ENCODE data around the gene UBE2E3.

GRCh38 chr2:178484459-178485166, 4.4 kb downstream of the PLEKHA3 start:
- PRO-cap, 2 experiments: no peak in any of the 2 experiments

DNA sequence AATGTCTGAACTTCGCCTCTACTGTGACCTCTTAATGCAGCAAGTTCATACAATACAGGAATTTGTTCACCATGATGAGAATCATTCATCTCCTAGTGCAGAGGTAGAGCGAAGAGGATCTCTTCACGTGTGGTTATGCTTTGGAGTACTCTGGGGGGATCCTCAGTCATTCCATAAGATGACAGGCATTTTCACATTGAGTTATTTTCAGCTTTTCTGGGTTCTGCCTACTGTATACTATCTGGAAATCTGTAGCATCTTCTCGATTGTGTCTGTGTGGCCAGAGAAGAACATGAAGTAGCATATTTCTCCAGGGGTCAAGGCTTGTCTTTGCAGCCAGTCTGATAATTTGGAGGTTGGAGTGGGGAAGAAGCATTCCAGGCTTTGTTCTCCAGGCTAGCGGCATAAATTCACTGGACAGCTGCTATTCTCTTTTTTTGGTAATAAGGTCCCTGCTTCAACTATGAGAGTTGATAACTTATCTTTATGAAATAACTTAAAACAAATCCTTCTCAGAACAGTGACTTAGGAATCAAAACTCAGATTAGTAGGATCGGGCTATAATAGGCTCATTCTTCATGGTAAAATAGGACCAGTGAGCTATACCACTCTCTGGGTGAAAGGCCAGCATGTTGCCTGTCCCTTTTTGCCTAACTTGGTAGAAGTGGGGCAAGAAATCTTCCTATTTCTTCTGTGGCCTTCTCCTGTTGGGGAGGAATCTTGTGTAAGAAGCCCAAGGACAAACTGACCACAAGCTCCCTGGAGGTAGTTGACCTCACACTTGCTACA, 13.8 kb downstream of the PLEKHA3 start:
- PRO-cap, 2 experiments: no peak in any of the 2 experiments

- PRO-cap, 2 experiments: no peak in any of the 2 experiments
Observed at GRCh38 chr2:178514559-178515061, 34.4 kb downstream of the PLEKHA3 start.

GRCh38 chr2:178528299-178528498, 47.9 kb downstream of the PLEKHA3 start:
- PRO-cap, 2 experiments: no peak in any of the 2 experiments

DNA sequence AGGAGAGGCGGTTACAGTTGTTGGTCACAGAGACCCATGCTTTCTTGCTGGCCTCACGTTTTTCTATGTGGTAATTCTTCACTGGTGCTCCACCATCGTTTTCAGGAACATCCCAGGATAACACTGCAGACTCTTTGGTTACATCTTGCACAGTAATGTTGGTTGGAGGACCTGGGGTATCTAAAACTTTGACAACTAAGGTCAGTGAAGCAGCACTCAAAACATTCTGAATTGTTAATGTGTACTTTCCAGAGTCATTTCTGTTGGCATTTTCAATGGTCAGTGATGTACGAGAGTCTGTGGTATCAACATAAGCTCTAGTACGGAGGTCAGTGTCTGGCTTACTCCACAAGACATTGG, 79.1 kb downstream of the PLEKHA3 start:
- PRO-cap, 2 experiments: no peak in any of the 2 experiments

- PRO-cap, 2 experiments: no peak in any of the 2 experiments
Observed at GRCh38 chr2:178569590-178570375, 89.5 kb downstream of the PLEKHA3 start.

DNA sequence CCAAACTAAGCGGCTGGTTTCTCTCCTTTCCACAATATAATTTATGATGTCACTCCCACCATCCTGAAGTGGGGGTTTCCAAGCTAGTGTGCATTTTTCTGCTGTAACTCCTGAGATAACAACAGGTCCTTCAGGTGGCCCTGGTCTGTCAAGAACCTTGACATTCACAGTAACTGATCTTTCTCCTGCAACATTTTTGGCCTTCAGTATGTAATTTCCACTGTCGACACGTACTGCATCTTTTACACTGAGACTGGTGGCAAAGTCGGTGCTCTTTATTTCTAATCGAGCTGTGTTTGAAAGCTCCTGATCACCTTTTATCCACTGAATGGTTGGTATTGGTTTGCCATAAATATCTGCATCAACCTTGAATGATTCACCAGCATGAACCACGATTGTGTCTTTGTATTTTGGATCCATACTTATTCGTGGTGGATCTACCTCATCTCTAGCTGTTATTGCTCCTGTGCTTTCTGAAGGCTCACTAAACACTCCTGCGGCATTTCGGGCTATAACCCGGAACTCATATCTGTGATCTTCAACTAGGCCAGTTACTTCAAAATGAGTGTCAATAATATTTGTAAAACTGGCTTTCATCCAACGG, 90.2 kb downstream of the PLEKHA3 start:
- PRO-cap, 2 experiments: no peak in any of the 2 experiments

GRCh38 chr2:178620972-178621607, 140.8 kb downstream of the PLEKHA3 start:
- PRO-cap, 2 experiments: no peak in any of the 2 experiments

- PRO-cap, 2 experiments: no peak in any of the 2 experiments
Observed at GRCh38 chr2:178688000-178688439, 119.2 kb downstream of the TTN start.

DNA sequence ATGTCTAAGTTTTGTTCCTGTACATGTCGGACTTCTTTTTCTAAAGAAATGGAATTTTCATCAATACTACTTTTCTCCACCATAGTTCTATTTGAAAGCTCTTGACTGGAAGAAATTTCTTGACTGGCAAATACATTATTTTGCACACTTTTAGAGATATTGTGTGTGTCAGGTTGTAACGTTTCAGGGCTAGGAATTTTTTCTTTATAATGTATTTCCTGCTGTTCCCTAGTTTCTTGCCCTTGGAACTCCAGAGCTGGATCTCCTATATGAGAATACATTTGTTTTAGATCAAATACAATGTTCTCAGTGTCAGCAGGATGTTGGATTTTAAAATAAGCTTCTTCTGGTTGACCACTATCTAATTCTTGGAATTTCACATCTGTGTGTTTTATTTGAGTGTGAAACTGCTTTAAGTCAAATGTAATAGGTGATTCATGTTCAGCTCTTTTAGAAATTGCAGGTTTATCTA, 58.9 kb downstream of the TTN start:
- PRO-cap, 2 experiments: no peak in any of the 2 experiments

GRCh38 chr2:178792627-178793392, 14.4 kb downstream of the TTN start:
- PRO-cap, 2 experiments: no peak in any of the 2 experiments

- PRO-cap, 2 experiments: no peak in any of the 2 experiments
Observed at GRCh38 chr2:178799004-178799444, 8.2 kb downstream of the TTN start.

DNA sequence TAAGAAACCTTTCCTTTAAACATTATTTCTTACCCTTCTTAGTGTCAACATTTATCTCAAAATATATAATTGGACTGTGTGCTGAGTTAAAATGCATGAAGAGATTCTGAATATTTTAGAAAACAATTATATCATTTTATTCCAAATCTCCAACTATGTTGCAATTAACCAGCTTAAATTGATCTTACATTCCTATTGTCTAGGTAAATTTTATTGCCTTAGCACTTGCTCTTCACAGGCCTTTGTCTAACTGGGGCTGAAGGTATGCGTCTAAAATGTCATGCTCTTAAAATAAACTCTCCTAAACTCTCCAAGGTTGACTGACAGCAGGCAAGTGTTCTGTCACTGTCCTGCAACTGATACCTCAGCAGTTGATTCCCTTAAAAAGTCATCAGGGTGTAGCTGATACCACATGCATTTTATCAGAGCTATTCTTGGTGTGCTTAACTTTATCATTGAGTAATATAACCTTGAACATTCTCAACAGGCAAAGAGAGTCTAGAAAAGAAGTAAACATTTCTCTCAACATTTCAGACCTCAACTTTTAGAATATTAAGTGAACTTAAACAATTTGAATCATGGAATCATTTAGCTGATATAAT, 713 bp downstream of the TTN start:
- PRO-cap, 2 experiments: no peak in any of the 2 experiments

- PRO-cap, 2 experiments: no peak in any of the 2 experiments
Observed at GRCh38 chr2:178808090-178808515, 880 bp upstream of the TTN start.

GRCh38 chr2:179121757-179122247, 71.9 kb upstream of the CCDC141 start:
- PRO-cap, 2 experiments: no peak in any of the 2 experiments

GRCh38 chr2:179123658-179123975, 73.7 kb upstream of the CCDC141 start:
- PRO-cap, 2 experiments: no peak in any of the 2 experiments

GRCh38 chr2:179183013-179183270, 81.7 kb downstream of the SESTD1 start:
- PRO-cap, 2 experiments: no peak in any of the 2 experiments

- PRO-cap, 2 experiments: no peak in any of the 2 experiments
Observed at GRCh38 chr2:180125704-180126012, 118.6 kb upstream of the CWC22 start.

DNA sequence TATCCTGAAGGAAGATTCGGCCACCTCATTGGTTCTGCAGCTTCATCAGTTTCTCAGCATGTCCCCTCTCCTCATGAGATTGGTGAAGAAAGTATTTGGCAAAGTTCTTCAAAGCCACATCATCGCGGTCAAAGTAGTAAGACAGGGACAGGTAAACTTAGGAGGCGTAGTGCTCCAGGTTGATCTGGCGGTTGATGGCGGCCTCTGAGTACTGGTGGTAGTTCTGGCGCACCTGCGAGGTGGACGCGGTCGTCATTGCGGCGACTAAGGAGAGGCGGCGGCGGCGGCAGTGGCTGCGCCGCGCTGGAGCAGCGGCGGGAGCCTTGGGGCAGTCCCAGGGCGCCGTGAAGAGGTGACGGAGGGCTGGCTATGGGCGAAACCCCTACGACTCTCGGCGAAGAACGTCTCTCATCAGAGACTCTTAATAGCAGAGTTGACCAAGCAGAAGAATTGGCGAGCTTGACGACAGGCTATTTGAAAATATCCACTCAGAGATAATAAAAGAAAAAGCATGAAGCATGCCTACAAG, 107.2 kb upstream of the UBE2E3 start:
- PRO-cap, 2 experiments: no peak in any of the 2 experiments

DNA sequence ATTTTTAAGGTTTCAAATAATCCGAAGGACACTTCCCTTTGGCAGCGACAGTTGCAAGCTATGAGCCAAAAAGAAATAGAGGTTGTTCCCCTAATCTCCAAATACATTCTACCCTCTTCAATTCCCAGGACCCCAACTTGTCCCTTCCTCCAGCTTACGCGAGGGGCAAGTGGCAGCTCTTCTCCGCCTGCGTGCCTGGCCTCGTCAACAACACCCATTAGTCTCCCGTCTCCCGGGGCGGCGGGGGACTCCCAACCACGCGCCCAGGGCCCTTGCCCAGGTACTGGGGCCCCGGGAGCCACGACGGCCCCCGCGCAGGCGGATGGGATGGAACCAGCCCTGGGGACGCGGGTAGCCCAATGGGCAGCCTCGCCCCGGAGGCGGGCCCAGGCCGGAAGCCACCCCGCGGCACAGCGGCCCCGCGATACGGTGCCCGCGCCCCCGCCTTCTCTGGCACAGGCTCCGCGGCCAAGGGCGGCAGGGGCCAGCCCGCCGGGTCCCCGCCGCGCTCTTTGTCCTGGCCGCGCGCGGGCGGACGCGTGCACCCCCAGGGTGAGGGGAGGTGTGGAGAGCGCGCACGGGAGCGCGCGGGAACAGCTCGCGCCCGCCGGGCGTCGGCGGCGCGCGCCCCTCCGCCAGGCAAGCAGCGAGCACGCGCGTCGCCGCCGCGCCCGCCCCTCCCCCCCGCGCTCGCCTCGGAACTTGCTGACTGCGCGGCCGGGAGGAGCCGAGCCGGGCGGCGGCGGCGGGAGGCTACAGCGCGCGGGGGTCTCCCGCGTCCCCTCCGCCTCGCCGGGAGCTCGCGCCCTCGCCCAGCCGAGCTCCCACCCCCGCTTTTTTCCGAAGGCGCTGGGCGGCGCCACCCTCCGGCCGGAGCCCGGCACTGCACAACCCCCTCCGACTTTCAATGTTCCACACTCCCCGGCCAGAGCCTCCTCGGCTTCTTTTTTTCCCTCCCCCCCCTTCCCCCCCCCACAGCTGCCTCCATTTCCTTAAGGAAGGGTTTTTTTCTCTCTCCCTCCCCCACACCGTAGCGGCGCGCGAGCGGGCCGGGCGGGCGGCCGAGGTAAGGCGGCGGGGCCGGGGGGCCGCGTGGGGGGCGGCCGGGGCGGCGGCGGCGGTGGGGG, at the start of gene UBE2E3:
UBE2E3 (plus strand) TSS at position 698 of the 1,127 bp plus-strand sequence.
- PRO-cap, 2 experiments: peak in 2 of 2 experiments; most common plus-strand start position 456 of the sequence (in 2); most common minus-strand start position 282 of the sequence (in 2)